Zone of skin (tissue), 1 donor: ENCODE data around the gene ZNF831.

- RRBS: no CpG with 5 or more reads among the region's 11 CpGs
These were observed 23.6 kb upstream of the STX16 start for GRCh38 chr20:58627351-58627987.

DNA sequence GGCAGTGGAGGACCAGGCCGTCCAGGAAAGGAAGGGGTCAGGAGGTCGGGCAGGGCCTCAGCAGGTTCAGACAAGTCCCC lies 128 bp downstream of the STX16 start:
- RRBS: no CpG with 5 or more reads among the region's 2 CpGs

- RRBS: no CpG with 5 or more reads among the region's 38 CpGs
These were observed 919 bp downstream of the STX16 start for GRCh38 chr20:58651764-58652640.

DNA sequence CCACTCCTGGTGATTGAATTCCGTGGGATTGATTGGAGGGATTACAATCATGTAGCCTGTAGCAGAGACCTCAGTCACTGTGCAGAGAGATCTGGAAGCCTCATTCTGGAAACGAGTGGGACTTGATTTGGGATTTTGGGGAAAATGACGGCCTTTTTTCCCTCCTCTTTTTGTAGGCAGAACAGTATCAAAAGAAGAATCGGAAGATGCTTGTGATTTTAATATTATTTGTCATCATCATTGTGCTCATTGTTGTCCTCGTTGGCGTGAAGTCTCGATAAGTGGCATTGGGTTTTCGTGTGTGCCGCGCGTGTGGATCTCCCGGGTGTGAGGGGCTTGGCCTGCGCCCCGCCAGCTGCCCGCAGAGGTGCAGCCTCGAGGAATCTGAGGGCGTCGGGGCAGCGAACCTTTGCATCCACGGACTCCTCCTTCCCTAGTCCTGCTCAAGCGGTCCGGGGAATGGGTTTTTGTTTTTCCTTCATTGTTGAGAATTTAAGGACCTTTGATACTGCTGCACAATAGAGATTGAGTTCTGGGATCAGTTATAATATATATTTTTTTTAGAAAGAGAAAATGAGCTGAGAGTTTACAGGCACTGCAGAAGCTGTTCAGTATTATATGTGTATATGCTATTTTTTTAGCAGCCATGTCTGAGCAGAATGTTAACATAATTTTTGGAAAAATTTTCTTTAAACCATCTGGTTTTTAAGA lies 16.4 kb upstream of the NPEPL1 start:
- RRBS: no CpG with 5 or more reads among the region's 22 CpGs

DNA sequence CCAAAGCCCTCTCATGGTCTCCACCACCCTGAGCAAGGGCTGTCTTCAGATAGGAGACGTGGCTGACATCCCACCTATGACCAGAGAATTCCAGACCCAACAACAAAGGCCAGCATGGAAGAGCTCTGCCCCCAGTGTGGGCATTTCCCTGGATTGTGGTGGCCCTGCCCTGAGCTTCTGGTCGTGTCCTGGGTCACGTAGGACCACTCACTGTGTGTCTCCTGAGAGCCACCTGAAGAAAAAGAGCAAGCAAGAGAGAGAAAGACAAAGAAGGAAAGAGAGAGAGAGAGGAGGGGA lies 92.7 kb downstream of the NPEPL1 start:
- RRBS: no CpG with 5 or more reads among the region's 3 CpGs

- RRBS: no CpG with 5 or more reads among the region's 4 CpGs
These were observed 36.4 kb upstream of the NELFCD start for GRCh38 chr20:58944720-58945066.

- RRBS: no CpG with 5 or more reads among the region's 16 CpGs
These were observed 12.3 kb downstream of the NELFCD start for GRCh38 chr20:58992962-58994060.

GRCh38 chr20:59002227-59002570 lies 4.9 kb downstream of the CTSZ start:
- RRBS: no CpG with 5 or more reads among the region's 4 CpGs

- RRBS: 15% methylated on average over 2 of the region's 14 CpGs
These were observed 4.0 kb upstream of the CTSZ start for GRCh38 chr20:59010941-59011633.

DNA sequence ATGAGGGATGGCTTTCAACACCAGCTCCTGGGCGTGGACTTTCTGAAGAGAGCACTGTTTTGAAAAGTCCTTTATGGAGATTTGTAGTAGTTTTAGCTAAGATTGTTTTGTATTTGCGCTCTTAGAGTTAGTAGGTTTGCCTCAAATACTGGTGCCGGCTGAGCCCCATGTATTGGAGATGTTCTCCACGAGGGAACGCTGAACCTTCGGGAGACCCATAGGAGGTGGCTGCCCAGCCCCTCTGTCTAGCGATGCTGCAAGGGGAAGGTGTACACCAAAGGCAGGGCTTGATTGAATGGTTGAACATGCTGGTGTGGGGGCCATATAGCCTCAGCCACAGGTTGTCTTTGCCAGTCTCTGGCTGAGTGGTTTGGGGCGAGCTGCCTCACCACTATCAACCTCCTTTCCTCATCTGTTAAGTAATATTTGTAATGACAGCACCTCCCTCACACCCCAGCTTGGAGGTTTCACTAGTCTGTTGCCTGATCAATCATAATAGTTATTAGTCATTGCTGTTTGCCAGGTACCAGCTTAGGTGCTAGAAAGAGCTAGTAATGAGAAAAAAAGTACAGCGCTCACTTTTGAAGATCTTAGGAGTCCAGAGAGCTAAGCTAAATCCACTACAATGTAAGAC lies 11.9 kb upstream of the ZNF831 start:
- RRBS: no CpG with 5 or more reads among the region's 9 CpGs

GRCh38 chr20:59163497-59164625 lies at the start of gene ZNF831:
Gene ZNF831, plus strand, starts transcription at chr20:59163821.
- RRBS: no CpG with 5 or more reads among the region's 11 CpGs

- RRBS: 34% methylated on average over 1 of the region's 8 CpGs
These were observed 7.2 kb upstream of the EDN3 start for GRCh38 chr20:59293075-59293791.

GRCh38 chr20:59605144-59605867 lies 966 bp downstream of the PHACTR3 start:
- RRBS: 11% methylated on average over 28 of the region's 62 CpGs

GRCh38 chr20:59836607-59837042 lies 96.8 kb downstream of the SYCP2 start:
- RRBS: no CpG with 5 or more reads among the region's 6 CpGs

GRCh38 chr20:59938584-59939615 lies 1.2 kb downstream of the PPP1R3D start:
- RRBS: no CpG with 5 or more reads among the region's 72 CpGs

DNA sequence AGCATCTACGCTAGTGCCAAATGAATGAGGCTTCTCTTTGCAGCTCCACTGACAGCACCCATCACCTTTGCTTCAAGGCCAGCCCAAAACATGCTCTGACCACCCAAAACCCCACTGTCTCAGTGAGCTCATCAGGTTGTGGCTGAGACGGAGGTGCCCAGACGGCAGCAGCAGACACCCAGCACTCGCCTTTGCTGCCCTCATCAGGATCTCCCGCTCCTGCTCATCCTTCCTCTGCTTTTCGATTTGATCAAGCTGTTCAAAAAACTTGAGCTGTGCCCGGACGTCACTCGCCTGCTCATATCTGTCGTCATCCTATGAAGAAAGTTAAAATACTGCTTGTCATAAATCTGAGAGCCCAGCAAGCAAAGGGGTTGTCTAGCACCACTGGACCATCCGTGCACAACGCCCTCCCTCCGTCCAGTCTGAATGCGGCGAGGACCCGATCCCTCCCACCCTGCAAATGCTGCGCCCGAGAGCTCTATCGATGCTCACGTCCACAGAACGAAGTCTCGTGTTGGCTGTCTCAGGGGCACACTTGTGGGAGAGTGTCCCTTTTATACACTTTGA lies 66.8 kb downstream of the TAF4 start:
- RRBS: no CpG with 5 or more reads among the region's 22 CpGs

GRCh38 chr20:62000283-62000904 lies 65.3 kb downstream of the TAF4 start:
- RRBS: no CpG with 5 or more reads among the region's 15 CpGs

- RRBS: no CpG with 5 or more reads among the region's 5 CpGs
These were observed 3.4 kb upstream of the TAF4 start for GRCh38 chr20:62069082-62069458.

GRCh38 chr20:62117474-62118322 lies 4.6 kb upstream of the LSM14B start:
- RRBS: 36% methylated on average over 4 of the region's 22 CpGs

DNA sequence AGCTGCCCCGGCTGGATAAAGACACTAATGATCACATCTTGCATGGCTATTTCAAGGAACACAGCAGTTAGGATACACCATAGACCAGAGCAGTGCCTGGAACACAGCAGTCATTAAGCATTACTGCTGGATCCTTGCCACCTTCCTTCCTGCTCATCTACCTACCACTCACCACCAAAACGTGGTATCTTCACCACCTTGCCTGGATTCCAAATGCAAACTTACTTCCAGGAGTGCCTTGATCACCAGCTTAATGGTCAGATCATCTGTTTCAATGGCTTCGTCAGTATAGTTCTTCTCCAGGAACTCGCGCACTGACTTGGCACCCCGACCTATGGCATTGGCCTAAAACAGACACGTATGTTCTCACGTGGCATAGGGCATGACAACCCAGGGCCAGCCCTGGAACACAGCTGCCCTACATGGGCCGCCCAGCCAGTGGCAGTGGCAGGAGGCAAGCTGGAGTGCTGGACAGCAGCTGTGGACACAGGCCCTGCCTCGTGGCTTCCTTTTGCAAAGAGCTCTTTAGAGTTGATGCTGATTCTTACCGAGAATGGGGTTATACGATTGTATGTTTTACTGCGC lies 5.2 kb downstream of the PSMA7 start:
- RRBS: no CpG with 5 or more reads among the region's 13 CpGs